Penis (tissue), 1 donor: ENCODE results near the gene FGD4.

GRCh38 chr12:31280052-31280399 lies 45.9 kb downstream of the SINHCAF start:
- PRO-cap, result no peak

- PRO-cap, result no peak
Measured at GRCh38 chr12:31368514-31369476, 42.8 kb upstream of the SINHCAF start.

- PRO-cap, result no peak
Measured at GRCh38 chr12:31370774-31371785, 45.1 kb upstream of the SINHCAF start.

DNA sequence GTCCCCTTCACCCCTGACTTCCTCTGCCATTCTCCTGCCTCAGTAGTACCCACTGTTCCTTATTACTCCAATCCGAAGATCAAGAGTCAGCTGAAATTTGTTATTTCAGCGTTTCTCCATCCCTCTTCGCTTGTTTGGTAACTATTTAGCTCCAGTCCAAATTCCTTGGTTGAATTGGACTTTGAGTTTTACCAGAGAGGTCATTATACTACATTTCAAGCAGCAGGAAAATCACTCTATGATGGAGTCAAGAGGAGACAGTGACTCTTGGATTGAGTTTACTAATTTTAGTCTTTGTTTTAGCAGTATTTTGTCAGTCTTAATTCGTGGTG lies 4.6 kb downstream of the ETFBKMT start:
- PRO-cap, result no peak

GRCh38 chr12:31754531-31754871 lies 25.7 kb upstream of the AMN1 start:
- PRO-cap, result no peak

DNA sequence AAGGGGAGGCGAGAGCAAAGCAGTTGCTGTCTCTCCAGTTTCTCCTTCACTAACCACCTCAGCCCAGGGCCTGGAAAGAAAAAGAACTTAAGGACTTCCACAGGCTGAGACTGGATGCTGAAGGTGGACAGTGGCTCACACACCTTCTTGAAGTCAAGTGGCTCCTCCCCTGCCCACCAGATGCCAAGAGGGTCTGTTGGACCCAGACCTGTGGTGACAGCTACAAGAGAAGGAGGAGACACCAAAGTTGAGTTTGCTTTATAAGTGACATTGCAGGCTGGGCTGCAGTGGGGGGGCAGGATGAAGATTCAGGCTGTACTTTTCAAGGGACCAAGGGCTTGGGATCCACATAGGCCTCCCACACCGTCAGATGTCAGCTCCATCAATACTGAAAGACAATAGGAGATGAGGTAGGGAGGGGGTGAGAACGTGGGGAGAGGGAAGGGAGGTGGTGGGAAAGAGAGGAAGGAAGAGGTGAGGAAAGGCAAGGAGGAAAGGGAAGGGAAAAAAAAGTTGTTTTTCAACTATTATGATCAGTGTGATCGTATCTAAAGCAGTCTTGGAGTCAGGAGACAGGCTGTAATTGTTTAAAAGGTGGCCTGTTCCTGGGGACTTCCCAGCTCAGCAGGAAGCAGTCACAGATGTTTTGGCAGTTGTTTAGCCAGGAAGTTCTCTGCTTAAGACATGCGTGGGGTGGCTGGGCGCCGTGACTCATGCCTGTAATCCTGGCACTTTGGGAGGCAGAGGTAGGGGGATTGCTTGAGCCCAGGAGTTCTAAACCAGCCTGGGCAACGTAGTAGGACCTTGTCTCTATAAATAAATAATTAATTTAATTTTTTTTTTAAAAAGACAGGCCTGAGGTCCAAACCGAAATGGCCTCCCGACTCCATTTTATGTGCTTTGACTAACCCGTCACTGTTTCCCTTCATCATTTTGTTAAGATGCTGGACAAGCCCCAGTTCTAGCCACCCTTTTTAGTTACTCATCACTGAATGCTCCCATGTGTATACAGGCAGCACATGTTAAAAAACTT lies 83.1 kb upstream of the H3-5 start:
- PRO-cap, result no peak

GRCh38 chr12:31887067-31887483 lies 72.1 kb upstream of the RESF1 start:
- PRO-cap, result no peak

DNA sequence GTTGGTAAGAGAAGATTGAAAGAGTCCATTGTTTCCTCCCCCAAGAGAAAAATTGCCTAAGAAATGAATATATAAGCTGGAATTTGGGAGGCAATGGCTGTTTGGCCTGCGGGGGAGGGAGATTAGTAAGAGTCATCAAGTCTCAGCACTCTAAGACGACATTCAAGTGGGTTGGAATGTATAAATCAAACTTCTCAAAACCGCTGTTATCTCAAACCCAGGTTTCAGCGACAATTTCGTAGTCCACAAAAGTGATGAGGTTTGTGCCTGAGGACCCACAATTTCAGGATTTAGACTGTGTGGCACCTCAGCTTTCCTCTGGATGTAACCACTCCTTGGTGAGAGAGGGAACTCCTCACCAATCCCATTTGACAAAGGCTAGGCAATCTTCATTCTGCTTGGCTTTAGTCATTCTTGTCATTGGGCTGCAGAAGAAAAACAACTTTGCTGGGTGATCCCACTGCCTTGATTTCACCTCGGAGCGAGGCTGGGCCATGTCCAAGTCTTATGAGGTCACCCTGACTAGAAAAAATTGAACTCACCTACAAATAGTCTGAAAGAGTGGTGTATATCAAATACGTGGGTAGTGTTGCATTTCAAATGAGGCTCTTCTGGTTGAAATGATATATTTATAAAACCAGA lies 1.1 kb downstream of the BICD1 start:
- PRO-cap, result unidirectional peak, minus-strand start at position 320 of the sequence

GRCh38 chr12:32337300-32337914 lies 62.0 kb upstream of the FGD4 start:
- PRO-cap, result no peak

DNA sequence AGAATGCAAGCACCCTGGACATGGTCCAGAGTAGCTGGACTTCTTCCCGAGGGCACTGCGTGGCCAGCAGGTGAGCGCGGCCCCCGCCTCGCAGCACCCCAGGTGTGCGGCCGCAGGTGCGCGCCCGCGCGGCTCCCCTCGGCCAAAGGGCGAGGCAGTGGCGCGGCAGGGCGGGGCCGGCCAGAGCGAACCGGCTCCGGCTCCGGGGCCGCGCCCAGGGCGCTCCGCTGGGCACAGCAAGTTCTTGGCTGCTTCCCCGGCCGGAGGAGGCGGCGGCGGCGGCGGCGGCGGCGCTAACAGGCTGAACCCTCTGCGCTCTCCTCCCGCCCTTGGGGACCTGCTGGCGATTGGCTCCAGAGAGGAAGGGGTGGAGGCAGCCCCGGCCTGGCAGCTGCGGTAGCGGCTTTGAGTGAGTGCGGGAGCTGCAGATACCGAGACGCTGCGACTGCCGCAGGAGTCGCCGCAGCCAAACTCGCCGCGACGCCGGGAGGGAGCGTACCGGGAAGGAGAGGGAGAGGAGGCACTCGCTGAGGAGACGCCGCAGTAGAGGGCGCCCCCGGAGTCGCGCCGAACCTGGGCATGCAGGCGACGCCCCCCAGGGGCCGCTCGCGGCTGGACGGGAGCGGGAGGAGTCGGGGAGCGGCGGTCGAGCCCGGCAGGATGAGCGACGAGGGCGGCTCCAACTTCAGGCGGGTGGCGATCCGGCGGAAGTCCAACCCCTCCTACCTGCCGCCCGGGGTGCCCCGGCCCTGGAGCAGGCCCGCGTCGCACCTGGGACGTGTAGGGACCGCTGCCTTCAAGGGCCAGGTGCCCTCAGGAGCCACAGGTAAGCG lies at the start of gene FGD4:
FGD4 (plus strand) TSS at position 425 of the 833 bp plus-strand sequence.
- PRO-cap, result bidirectional peak, plus-strand start at position 412 of the sequence, minus-strand start at position 106 of the sequence

DNA sequence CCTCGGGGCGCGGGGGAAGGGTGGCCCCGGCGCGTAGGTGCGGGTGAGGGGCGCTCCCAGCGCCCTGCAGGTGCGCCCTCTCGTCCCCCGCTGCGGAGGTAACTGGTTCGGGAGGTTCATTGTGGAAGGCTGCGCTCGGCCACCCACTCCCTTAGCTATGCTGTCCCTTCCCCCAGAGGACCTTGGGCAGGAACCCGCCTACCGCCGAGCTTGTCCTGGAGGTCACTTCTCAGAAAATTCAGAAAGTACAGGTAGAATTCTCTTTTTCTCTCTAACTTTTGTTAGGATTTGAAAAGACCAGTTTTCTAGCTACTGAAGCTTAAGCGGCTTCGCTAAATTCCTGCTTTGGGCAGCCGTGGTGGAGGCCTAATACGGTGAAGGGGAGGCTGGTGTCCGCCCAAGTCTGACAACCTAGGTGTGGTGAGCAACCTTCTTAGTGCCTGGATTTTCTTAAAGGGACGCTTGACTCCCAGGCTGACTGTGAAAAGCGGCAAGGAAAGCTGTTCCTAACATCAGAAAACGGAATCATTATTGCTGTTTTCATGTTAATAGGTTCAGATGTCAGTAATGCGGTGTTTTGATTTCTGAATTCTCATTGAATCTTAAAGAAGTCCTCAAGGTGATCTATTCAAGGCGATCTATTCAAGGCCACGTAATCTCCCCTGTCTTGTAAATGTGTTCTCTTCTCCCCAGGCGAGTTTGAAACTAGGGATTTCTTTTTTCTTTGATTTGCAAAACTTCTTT lies 781 bp downstream of the FGD4 start:
- PRO-cap, result unidirectional peak, minus-strand start at position 100 of the sequence

GRCh38 chr12:32454860-32455481 lies 55.6 kb downstream of the FGD4 start:
- PRO-cap, result no peak

DNA sequence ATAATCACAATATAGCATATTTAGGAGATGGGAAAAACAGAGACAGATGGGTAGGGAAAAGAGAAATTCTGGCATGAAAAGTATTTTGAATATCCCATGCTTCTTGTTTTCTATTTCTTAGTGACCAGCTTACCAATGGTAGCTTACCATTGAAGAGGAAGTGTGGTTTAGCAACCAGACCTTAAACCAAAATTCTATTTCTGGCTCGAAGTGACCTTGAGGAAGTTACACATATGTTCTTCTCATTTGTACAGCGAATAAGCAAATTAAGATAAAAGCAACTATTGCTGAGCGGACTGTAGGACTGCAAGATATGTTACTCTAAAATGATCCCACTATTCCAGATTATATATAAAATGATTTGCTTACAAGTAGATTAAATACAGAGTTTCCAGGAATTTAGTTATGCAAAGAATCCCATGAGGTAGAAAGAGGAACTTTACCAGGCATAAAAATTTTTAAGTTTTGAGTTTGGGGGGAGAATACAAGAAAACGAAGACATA lies 82.9 kb downstream of the FGD4 start:
- PRO-cap, result no peak

- PRO-cap, result no peak
Measured at GRCh38 chr12:32512850-32513708, 113.7 kb downstream of the FGD4 start.

DNA sequence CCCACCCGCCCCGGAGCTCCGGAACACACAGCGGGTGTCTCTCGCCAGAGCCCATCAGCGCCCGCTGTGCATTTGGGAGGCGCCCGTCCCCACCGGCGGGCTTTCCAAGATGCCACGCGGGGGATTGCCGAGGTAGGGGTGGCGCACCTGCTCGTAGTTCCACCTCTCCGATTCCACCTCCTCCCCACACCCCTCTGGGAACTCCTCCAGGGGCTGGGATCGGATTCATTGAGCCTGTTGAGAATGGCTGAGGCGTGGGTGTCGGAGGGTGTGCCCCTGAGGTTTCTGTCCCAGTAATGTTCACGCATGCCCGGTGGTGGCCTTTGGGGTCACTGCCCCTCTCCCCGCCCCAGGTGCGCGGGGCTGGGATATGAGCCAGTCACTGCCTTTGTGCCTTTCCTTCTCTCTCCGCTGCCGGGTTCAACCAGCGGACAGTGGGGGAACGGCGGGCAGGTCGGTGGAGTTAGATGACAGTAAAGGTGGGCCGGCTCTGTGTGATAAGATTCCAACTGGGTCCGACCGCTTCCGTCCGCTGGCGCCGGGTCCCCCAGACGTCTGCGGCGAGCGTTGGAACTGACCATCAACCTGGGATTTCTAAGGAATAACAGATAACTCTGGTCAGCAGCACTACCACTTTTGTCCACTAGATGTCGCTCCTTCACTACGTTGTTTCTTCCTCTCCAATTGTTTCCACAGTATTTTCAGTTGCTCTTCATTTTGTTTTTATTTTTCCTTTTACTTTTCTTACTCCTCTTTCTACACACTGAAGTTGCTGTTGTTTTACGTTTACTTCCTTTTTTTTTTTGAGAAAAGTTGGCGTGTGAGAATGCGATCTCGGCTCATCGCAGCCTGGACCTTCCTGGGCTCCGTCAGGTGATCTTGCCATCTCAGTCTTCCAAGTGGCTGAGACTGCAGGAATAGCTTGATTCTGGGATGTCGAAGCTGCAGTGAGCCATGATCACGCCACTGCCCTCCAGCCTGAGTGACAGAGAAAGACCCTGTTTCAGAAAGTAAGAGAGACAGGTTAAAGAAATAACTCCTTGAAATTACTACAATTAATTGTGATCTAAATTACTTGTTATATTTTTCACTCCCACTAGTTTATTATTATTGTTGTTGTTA lies 178.0 kb upstream of the ALG10B start:
- PRO-cap, result no peak

- PRO-cap, result no peak
Measured at GRCh38 chr12:38823133-38823752, 82.1 kb downstream of the CPNE8 start.

GRCh38 chr12:38895242-38895775 lies 10.1 kb downstream of the CPNE8 start:
- PRO-cap, result no peak

- PRO-cap, result no peak
Measured at GRCh38 chr12:39145014-39145829, 239.8 kb upstream of the CPNE8 start.

DNA sequence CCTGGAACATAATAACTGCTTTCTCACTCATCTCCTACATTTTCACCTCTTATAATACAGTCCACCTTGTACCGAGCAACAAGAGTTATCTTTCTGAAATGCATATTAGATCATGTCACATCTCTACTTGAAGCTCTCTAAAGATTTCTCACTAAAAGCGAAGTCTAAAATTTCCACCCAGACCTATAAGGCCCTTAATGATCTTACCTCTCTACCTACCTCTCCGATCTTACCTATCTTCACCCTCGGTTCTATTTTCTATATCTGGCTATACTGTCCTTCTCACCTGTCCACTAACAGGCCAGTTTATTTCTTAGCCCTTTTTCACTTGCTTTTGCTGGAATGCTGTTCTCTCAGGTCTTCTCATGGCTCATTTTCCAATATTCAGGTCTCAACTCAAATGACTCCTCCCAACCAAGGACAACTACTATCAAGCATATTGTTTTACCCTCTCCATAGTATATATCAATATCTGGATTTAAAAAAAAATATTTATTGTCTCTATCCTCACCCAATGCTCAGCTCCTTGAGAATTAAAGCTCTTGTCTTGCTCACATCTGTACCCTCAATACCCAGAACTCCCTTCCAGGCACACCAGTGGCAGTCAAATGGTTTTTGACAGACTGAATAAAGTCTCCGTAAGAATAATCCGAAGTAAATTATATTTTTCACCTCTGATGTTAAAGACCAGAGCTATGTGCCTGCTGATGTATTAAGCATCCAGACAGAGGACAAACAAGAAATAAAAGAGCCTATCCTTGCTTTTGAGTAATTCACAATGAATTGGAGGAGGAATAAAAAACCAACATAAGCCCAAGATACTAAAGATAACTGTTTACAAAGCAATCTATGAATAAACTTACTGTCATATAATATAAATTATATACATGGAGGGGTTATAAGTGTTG lies 17.9 kb downstream of the KIF21A start:
- PRO-cap, result no peak

DNA sequence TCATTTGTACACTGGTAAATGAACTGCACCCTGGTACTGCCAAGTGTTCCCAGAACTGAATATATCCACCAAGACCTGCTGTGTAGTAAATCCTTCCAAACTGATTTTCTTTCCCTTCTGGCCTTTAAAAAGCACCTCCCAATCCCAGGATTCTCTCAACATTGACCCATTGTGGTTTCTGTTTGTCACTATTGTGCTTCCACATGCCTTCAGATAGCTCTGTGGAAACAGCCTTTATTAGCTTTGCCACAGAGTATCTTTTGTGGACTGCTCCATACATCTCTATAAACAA lies 954 bp upstream of the KIF21A start:
- PRO-cap, result no peak